Calu3 (cell line): ENCODE measurements around a stretch of chr17.

- PRO-cap = no peak
These were observed 12.4 kb downstream of the ITGB3 start for GRCh38 chr17:47265770-47266755.

GRCh38 chr17:47279931-47280211 is 26.2 kb downstream of the ITGB3 start:
- PRO-cap = no peak

DNA sequence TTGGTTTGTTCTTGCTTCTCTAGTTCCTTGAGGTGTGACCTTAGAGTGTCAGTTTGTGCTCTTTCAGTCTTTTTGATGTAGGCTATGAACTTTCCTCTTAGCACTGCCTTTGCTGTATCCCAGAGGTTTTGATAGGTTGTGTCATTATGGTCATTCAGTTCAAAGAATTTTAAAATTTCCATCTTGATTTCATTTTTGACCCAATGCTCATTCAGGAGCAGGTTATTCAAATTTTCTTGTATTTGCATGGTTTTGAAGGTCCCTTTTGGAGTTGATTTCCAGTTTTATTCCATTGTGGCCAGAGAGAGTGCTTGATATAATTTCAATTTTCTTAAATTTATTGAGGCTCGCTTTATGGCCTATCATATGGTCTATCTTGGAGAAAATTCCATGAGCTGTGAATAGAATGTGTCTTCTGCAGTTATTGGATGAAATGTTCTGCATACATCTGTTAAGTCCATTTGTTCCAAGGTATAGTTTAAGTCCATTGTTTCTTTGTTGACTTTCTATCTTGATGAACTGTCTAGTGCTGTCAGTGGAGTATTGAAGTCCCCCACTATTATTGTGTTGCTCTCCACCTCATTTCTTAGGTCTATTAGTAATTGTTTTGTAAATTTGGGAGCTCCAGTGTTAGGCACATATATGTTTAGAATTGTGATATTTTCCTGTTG is 94.0 kb upstream of the NPEPPS start:
- PRO-cap = no peak

DNA sequence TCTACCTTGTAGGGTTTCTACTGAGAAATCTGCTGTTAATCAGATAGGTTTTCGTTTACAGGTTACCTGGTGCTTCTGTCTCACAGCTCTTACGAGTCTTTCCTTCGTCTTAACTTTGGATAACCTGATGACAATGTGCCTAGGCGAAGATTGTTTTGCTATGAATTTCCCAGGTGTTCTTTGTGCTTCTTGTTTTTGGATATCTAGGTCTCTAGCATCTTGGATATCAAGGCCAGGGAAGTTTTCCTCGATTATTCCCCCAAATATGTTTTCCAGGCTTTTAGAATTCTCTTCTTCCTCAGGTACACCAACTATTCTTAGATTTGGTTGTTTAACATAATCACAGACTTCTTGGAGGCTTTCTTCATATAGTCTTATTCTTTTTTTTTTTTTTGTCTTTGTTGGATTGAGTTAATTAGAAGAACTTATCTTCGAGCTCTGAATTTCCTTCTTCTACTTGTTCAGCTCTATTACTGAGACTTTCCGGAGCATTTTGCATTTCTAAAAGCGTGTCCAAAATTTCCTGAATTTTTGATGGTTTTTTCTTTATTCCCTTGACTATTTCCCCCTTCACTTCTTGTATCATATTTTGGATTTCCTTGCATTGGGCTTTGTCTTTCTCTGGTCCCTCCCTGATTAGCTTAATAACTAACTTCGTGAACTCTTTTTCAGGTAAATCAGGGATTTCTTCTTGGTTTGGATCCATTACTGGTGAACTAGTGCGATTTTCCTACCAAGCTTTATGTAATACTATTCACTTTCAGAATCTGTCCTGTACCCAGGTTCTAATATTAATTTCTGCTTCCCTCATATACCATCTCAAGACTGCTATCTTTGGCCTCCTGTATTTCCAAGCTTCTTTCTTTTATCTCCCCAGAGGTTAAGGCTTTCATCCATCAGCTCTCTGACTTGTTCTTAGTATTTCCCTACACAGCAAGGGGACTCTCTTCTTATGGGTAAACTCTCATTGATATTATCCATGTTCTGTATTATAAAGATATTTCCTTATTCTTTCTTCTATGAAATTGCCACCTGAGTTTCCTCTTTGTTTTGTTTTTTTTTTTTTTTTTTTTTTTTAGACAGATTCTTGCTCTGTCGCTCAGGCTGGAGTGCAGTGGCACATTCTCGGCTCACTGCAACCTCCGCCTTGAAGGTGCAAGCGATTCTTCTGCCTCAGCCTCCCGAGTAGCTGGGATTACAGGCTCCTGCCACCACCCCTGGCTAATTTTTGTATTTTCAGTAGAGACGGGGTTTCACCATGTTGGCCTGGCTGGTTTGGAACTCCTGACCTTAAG is 92.3 kb upstream of the NPEPPS start:
- PRO-cap = no peak

DNA sequence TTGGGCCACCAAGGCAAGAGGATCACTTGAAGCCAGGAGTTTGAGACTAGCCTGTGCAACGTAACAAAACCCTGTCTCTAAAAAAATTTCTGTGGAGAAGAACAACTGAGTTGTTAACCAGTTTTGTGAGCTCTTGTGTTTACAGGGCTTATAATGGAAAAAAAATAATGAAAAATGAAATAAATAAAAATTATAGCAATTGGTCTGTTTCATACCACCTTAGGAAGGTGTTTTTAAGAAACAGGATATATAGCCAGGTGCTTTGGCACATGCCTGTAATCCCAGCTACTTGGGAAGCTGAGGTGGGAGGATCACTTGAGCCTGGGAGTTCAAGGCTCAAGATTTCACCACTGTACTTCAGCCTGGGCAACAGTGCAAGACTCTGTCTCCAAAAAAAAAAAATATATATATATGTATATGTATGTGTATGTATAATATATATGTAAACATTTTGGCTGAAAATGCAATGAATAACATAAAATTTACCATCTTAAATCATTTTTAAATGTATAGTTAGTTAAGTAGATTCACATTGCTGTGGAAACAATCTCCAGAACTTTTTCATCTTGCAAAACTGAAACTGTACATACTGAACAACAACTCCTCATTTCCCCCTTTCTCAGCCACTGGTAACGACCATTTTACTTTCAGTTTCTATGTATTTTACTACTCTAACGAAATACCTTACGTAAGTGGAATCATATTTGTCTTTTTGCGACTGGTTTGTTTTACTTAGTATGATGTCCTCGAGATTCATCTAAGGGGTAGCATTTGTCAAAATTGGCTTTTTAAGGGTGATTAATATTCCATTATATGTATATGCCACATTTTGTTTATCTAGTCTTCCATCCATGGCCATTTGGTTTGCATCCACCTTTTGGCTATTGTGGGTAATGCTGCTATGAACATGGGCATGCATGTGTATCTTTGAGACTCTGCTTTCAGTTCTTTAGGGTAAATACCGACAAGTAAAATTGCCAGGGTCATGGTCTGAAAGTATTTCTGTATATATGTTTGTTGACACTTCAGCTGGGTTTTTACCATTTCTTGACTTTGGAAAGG is 10.1 kb downstream of the KPNB1 start:
- PRO-cap = no peak

DNA sequence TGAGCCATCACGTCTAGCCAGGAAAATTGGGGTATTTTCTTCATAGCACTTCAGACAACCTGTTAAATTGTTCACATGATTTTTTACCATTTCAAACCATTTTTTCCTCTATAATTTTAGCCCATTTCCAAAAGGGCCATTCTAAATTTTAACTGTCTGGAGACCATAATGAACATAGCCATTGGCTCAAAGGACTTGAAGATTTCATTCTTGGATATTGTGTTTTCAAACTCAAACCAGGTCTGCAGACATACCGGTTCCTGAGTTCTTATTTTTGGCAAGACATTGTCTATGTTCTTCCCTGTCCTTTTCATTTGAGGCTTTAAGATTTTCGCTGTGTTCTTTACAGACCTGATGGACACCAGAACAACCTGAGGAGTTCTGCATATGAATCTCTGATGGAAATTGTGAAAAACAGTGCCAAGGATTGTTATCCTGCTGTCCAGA is 21.3 kb upstream of the TBKBP1 start:
- PRO-cap = no peak

DNA sequence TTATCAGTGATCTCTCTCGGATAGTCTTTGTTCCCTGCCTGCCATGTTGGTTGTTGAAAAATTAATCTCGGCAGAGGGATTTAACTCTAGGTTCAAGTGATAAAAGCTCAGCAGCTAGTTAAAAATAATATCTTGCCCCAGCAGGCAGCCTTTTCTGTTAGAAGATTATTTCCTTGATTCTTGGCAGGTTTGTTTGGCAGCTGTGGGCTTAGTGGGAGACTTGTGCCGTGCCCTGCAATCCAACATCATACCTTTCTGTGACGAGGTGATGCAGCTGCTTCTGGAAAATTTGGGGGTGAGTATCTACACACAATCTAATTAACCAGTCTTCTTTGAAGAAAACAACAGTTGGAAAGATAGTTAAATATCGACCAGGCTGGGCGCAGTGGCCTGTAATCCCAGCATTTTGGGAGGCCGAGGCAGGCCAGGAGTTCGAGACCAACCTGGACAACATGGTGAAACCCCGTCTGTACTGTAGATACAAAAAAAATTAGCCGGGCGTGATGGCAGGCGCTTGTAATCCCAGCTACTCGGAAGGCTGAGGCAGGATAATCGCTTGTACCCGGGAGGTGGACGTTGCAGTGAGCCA is 17.0 kb upstream of the TBKBP1 start:
- PRO-cap = no peak

DNA sequence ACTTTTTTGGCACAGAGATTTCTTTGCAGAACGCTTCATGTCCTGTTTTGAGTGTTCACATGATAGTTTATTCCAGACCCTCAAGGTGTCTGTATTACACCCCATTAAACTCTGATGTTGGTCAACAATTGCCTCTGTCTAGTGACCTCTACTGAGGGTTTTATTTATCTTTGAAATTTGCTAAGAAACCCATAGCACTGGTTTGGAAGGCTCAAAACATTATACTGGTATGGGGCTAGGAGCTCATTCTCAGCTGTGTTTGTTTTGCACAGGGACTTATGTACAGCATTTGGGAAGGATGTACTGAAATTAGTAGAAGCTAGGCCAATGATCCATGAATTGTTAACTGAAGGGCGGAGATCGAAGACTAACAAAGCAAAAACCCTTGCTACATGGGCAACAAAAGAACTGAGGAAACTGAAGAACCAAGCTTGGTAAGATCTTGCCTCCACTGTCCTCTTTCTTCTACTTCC is 13.7 kb upstream of the TBKBP1 start:
- PRO-cap = no peak

GRCh38 chr17:47682213-47683025 is 11.5 kb upstream of the TBKBP1 start:
- PRO-cap = no peak

DNA sequence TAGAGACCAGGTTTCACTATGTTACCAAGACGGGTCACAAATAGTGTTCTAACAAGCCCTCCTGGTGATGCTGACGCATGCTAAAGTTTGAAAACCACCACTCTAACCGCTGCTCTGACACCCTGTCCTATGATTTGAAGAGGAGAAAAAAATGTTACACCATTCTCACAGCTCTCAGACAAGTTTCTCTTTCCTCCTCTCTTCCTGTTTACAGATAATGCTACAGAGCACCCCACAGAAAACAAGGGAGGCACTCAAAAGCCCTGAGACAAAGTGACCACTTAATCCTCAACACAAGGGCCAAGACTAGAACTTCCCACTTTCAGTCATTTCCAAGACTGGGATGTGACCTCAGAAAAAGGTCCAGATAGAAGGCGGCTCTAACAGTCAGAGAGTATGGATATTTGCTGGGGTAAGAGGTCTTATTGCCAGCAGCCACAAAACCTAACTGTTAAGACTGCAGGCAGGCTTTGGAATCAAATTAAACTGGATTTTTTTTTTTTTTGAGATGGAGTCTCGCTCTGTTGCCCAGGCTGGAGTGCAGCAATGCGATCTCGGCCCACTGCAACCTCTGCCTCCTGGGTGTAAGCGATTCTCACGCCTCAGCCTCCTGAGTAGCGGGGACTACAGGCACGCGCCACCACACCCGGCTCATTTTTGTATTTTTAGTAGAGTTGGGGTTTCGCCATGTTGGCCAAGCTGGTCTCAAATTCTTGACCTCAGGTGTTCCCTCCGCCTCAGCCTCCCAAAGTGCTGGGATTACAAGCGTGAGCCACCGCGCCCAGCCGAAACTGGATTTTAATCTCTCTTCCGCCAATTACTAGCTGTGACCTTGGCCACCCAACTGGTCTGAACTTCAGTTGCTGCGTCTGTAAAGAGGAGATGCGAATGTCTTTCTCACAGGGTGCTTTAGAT is 1.1 kb downstream of the MRPL10 start:
- PRO-cap = no peak

DNA sequence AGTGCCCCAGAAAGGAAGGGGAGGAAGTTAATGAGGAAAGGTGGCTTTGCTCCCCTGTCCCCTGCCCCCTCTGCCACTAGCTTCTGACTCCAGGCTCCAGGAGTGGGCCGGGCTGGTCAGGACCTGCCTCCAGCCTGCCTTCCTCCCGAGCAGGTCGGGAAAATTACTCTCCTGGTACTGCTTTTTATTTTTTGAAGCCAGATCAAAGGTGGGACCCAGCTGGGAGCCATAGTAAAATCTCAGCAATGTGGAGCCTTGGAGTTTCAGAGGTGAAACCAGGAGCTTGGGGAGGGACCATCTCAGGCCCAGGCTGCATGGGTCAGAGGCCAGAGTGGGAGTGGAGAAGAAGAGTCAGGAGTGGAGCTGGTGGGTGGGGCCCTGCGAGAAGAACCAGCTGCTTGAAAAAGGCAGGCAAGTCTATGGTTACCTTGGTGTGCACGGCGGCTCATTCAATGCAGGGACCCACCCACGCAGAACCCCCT is 10.4 kb upstream of the SP2 start:
- PRO-cap = no peak

DNA sequence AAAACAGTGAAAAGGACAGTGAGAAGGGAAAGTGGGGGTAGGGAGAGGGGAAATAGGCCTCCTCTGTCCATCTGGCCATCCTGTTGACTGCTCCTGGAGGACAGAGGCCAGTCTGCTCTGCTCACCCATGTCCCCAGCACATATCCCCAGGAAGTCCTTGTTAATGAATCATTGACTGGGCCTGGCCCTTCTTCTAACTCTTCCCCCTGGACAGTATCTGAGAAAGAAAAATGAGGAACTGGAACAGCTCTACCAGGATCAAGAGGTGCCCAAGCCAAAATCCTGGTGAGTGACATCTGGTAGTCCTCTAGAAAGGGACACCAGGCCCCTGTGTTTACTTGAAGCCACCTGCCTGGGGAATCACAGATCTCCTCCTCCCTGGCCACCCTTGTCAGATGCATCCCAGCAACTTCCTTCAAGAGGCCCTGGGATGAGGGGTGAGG is 4.8 kb downstream of the PNPO start:
- PRO-cap = no peak

DNA sequence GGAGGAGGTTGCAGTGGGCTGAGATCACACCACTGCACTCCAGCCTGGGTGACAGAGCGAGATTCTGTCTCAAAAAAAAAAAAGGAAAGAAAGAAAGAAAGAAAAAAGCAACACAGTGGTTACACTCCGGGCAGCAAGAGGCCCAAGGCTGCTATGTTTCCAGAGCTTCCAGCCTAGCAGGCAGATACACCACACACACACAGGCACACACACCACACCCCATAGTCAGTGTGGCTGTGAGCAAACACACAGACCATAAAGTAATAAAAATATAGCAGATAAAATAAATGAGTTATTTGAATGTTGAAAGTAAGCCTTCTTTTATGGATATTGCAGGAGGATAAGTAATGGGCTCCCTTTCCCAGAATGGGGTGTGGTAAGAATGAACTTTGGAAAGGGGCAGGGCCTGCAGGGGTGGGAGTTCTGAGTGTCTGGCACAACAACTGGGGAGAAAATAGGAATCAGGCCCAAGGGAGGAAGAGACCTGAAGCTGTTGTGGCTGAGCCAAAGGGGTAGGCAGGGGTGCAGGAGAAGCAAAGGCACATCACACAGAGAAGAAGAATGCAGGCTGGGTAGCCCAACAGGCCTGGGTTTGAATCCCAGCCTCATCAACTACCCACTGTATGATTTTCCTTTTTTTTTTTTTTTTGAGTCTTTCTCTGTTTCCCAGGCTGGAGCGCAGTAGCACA is 4.8 kb upstream of the CDK5RAP3 start:
- PRO-cap = no peak

GRCh38 chr17:48024894-48025663 is 12.5 kb downstream of the COPZ2 start:
- PRO-cap = bidirectional peak, plus-strand start at chr17:48025392, minus-strand start at chr17:48025064

GRCh38 chr17:48055404-48056151 is 7.4 kb downstream of the NFE2L1 start:
- PRO-cap = bidirectional peak, plus-strand start at chr17:48055952, minus-strand start at chr17:48055799

GRCh38 chr17:48265552-48266271 is 158.1 kb downstream of the SNX11 start:
- PRO-cap = bidirectional peak, plus-strand start at chr17:48265805, minus-strand start at chr17:48265756; bidirectional peak, plus-strand start at chr17:48266128, minus-strand start at chr17:48266003

DNA sequence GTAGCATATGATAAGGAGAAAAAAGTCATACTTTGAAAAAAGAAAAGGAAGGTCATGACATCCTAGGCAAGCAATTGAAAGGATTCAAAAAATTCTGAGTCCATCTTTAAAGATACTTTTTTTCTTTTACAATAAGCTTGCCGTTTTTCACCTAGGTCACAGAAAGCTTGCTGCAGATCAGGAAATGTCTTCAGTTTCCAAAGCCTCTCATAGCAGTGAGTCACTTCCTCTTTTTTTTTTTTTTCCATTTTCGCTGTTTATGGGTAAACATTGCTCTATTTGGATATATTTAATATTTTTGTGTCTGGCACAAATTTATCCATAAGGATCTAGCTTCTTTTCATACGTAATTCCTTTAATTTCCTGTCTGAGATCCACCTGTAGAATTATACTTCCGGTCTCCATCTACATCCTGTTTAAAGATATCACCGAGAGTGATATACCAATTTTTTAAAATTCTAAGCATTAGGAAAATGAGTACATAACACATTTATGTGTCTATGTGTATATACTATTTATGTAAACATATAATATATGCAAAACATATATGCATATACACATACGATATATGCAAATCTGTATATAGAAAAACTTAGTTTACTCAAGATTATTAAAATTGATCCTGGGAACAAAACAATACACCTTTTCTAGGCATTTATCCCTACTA is 134.5 kb downstream of the SKAP1 start:
- PRO-cap = unidirectional peak, minus-strand start at position 186 of the sequence

DNA sequence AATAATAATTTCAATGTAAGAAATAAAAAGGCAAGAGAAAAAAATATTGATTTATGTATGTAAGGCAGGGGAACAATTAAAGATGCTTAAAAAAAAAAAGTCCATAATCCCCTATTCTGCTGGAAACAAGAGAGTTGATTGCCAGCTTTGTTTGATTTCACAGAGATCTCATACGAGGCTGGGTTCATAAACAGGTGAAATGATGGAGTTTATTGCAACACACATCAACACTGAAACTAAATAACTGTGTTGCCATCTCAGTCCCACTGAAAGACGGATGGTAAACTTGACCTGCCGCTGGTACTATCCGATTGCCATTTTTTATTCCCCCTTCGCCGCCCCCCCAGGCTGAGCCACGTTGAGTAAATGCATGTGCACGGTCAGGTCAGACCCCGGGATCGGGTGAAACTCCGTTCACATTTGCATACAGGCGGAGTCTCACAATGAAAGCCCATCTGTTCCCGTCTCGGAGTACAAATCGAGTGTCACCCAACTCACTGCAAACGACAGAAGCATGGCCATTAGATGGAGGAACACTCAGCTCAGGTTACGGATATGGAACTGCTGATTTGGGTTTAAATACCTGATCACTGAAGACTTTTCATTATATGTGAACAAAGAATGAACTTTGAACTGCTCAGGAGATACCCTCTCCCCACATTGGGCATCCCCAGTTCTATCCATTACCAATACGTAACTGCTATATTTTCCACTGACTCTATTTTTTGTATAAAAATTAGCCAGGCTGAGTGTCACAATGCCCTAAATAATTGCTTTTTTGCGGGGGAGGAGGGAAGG is 119.1 kb downstream of the SKAP1 start:
- PRO-cap = bidirectional peak, plus-strand start at position 260 of the sequence, minus-strand start at position 172 of the sequence

DNA sequence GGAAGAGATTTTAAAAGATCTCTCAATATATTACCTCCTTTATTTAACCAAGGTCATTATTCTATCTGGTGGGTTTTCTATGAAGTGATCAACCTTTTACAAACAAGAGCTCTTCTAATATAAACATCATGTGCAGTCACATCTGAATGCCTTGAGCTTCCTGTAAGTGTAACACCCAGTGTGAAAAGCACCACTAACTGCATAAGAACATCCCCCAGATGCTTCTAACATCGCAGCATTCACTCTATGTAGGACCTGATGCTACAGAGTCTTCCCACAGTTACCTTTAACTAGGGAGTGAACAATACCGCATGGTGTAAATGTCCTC is 16.4 kb downstream of the SKAP1 start:
- PRO-cap = no peak

DNA sequence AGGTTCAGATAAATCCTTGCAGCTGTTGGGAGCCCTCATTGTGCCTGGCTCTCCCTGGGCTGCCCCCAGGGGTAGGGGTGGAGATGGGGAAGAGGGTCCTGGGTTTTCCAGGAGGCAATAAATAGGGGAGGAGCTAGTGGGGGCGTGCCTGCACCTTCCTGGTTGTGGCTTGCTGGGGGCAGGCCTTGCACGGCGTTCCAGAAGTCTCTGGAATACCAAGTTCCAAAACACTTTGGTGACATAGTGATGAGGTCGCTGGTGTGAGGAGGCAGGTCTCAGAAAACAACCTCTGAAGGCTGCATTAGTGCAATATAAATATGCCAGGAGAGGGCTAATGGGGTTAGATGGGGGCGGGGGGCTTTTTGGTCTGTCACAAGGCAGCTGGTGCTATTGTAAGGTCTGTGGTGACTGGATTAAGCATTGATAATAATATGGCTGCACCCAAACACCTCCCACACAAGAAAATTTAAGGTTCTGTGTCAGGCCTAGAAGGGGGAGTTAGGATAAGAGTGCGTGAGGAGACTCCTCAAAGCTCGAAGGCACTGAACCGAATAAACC is 2.1 kb downstream of the HOXB1 start:
- PRO-cap = no peak